Measurements from ENCODE around the genes DNAJC22 and KCNH3.

DNA sequence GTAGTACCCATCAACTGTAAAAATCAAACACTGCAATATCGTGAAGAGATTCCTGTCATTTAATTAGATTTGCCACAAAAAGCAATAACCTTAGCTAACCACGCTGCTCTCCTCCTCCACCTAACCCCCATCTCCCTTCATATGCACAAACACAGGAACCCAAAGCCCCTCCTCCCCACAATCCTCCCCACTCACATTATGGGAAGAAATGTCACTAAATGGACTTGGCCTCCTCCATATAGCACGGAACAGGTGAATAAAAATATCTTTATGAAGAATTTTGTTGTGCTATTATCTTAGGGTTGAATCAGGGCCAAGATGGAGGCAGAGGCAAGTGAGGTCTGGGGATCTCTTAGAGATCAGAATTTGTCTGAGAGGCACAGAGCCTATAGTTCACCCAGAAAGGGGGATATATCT, 3.1 kb upstream of the DDN start:
- PRO-cap: no peak
- RAMPAGE, long total RNA, 4 experiments: no peak in any of the 4 experiments

DNA sequence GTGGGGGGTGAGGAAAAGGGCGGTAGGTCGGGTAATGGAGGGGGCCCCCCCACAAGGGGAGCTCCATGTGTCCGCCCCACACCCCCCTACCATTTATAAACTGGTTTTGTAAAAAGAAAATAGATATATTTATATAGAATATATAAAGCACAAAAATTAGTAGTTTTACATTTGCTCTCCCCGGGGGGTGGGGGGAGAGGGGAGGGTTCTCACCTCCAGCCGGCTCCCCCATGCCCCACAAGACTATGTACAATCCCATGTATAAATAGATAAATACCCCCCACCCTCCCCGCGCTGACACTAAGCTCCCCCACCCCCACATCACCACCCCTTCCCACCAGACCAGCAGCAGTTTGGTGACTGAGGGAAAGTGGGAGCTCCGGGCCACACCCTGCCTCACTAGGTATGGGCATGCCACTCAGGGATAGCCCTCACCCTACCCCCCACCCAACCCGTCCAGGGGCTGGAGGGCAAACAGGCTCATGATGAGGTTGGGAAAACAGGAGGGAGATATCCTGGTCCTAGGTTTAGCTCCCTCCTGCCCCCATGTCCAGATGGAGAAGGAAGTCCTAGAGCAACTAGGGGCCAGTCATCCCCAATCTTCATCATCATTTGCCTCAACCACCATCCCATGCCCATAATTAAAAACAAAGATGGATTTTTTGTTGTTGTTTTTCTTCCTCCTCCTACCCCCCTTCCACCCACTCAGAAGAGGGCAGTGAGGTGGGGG, 1.9 kb upstream of the PRKAG1 start:
- PRO-cap: no peak
- RAMPAGE, long total RNA, 4 experiments: no peak in any of the 4 experiments

DNA sequence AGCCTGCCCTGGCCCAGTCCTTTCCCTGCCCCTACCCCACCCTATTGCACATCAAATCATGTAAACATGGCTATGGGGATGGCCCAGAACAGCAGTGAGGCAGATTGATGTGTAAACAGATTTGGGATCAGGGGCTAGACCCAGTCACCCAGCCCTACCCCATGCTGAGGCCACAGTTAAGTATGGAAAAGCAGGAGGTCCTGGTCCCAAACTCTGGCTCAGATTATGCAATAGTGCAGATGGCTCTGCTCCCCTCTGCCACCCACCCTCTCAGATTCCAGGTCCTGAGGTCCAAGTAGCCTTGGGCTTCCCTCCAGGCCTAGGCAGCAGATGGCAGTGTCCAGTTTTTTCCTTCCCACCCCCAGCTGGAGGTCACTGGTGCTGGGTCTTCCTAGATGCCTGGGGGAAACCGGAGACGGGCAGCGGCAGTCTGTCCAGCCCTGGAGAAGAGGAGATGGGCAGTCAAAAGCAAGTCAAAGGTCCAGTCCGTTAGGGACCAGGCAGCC, 2.8 kb upstream of the DHH start:
- PRO-cap: no peak
- RAMPAGE, long total RNA, 4 experiments: no peak in any of the 4 experiments

- PRO-cap: no peak
- RAMPAGE, long total RNA, 4 experiments: no peak in any of the 4 experiments
Observed at GRCh38 chr12:49129698-49130026, 1.5 kb downstream of the TUBA1B start.

- PRO-cap: no peak
- RAMPAGE, long total RNA, 4 experiments: no peak in any of the 4 experiments
Observed at GRCh38 chr12:49130027-49130560, 1.1 kb downstream of the TUBA1B start.

DNA sequence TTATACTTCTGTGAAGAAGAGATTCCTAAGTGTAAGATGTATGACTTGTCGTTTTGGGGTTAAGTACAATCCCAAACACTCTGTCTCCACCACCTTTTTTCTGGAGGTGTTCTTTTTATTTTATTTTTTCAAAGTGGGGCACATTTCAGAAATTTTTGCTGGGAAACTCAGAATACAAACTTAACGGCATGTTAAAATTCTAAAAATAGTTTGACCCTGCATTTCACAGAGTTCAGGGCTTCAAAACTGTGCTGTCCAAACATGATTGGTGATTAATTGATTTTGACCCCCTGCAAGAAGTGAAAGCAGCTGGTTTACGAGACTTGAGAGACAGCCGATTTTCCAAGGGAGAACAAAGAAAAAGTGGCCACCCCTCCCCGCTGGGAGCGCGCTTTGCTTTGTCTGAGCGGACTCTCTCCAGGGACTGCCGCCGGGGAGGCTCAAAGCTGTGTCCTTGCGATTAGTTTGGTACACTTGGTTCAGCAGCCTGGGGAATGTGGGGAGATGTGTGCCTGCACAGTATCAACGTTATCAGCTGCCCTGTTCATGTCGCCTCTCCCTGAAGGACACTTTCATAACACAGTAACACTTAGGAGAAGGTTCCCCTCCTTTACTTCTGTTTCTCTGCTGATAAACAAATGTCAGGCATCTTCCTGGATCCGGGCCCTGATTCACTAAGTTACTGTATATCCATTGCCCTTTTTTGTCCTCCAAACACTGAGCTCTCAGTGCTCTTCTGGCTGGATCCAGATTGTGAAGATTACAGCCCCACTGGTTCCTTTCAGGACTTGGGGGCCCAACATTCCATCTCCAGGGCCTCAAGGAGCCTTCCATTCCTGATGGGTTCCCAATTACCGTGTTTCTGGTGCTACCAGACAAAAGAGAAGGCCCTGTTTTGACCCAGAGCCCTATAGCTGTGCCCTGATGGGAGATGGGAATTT, 31.9 kb upstream of the TUBA1C start:
- PRO-cap: no peak
- RAMPAGE, long total RNA, 4 experiments: no peak in any of the 4 experiments

- PRO-cap: no peak
- RAMPAGE, long total RNA, 4 experiments: no peak in any of the 4 experiments
Observed at GRCh38 chr12:49346552-49347092, at the start of gene DNAJC22. TSS of gene DNAJC22 (plus strand) at chr12:49346888.

DNA sequence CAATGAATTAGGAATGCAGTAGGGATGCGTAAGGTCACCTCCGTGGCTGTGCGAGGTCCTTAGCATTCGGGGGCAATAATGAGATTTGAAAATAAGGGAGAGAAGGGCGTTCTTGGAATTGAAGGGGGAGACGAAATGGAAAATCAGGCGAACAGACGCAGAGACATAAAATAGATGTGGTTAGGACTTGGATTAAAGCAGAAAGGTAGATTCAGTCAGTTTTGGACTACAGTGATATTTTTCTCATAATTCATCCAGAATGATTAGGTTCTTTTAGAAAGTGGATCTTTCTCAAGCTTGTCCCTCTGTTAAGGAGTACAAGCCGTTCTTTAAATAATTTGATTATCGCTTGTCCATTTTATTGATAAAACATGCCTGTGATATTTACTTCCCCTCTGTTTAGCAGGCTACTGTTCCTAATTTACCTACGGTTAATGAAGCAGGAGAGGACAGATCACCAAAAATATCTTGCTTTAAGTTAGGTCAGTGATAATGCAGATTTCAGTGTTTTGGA, 733 bp downstream of the SPATS2 start:
- PRO-cap: no peak
- RAMPAGE, long total RNA, 4 experiments: no peak in any of the 4 experiments

DNA sequence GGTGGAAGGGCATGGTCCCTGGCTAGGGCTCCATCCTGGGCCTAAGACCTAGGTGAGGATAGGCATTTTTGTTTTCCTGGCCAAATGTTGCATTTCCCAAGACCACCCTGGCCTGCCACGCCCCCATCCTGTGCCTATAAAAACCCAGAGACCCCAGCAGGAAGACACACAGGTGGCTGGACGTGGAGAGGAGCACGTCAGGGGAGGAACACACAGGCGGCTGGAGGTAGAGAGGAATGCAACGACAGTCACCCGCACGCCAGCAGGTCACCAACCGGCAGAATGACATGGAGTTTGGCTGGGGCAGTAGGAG, 62.9 kb upstream of the KCNH3 start:
- PRO-cap: no peak
- RAMPAGE, long total RNA, 4 experiments: no peak in any of the 4 experiments

DNA sequence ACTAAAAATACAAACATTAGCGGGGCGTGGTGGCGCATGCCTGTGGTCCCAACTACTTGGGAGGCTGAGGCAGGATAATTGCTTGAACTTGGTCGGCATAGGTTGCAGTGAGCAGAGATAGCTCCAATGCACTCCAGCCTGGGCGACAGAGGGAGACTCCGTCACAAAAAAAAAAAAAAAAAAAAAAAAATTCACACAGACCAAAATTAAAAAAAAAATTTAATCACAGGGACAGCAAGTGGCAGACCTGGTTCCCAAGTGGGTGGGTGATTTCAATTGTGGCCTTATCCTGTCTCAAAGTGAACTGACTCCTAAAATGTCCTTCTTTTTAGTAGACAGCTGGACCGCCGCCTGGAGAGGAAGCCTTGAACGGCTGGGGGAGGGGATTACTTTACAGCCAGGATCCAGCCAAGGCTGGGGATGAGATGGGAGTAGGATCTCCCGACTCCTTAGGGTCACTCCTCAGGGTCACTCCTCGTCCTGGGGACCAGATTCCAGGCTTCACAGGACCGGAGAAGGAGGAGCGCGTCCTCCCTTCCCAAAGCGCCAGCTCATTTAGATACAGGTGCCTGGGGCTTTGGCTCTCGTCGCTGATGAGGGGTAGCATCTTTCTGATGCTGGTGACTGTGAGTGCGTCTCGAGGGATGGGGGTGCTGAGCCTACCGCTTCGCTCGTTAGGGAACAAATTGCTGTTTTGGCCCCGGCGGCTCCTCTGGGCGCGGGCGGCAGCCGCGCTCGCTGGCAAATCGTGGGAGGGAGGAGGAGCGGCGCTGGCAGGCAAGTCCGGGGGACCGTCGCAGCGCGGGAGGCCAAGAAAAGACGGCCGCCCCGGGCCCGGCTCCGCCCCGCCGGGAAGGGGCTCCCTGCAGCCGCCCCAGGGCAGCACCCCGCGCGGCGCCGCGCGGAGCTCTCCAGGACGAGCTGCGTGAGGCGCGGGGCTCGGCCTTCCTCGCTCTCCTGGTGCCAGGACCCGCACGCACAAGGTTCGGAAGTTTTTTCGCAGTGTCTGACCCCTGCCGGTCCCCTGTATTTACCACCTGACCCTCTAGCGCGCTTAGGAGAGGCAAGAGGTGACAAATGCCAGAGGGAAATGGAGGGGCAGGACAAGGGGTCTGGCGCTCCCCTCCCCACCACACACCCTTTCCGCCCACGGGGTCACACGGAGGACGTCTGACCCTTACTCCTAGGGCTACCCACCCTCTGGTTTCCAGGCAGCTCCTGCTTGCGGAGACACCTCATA, 1.2 kb upstream of the KCNH3 start:
- PRO-cap: no peak
- RAMPAGE, long total RNA, 4 experiments: no peak in any of the 4 experiments

DNA sequence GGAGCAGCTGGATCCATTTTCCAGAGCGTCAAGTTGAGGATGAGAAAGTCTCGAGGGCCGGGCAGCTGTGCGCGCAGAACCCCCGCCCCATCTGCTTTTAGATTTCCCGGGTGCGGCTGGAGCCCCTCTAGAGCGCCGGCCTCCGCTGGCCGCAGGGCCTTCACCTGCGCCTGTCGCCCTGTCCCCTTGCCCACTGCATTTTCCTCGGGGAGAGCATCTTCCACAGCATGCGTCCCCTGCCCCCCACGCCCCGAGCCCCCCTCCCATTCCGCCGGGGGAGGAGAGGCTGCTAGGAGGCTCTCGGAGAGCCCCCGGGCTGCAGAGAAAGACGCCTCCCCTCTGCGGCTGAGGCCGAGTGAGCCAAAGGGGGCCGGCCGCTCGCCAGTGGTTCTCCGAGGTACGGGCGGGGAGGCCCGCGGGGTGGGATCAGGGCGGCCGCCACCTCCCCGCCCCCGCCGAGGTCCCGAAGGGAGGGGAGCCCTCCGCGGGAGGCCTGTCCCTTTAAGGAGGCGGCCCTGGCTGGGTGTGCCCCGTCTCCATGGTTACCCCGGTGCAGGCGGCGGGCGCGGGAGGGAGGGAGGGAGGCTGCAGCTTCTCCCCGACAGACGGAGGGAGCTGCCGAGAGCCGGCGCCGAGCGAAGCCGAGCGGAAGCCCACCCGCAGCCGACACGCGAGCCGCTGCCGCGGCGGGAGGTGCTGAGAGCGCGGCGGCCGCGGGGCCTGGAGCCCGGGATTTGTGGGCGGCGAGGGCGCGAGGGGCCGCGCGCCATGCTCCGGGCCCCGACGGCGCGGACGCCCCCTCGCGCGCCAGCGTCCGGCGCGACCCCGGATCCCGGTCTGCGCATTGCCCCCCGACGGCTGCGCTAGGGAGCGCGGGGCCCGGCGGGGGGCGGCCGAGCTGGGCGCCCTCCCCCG, at the start of gene KCNH3:
TSS of gene KCNH3 (plus strand) at position 583 of the 915 bp plus-strand sequence.
- PRO-cap: no peak
- RAMPAGE, long total RNA, 4 experiments: no peak in any of the 4 experiments

GRCh38 chr12:49555897-49556301, 12.0 kb downstream of the MCRS1 start:
- PRO-cap: no peak
- RAMPAGE, long total RNA, 4 experiments: no peak in any of the 4 experiments

- PRO-cap: no peak
- RAMPAGE, long total RNA, 4 experiments: no peak in any of the 4 experiments
Observed at GRCh38 chr12:49622344-49623143, 817 bp upstream of the PRPF40B start.

GRCh38 chr12:49642193-49643087, 19.1 kb downstream of the PRPF40B start:
- PRO-cap: no peak
- RAMPAGE, long total RNA, 4 experiments: start-site peak on the minus strand in 1 of 4 experiments, at chr12:49642312-49642415 at its widest, 8 reads per replicate

- PRO-cap: no peak
- RAMPAGE, long total RNA, 4 experiments: no peak in any of the 4 experiments
Observed at GRCh38 chr12:49643088-49643689, 19.8 kb downstream of the PRPF40B start.

GRCh38 chr12:49698487-49699736, 8.3 kb downstream of the FMNL3 start:
- PRO-cap: no peak
- RAMPAGE, long total RNA, 4 experiments: no peak in any of the 4 experiments

DNA sequence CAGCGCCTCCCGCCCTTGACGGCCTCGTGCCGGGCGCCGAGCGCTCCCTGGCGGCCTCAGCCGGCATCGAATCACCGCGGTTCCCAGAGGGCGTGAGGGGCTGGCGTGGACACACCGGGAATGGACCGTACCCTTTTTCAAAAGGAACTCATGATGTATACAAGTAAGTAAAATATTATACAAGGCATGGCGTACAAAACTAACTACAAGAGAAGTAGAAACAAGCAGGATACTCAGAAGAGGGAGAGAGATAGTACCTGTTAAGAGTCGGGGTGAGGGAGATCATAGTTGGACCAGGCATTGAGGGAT, 426 bp upstream of the FMNL3 start:
- PRO-cap: no peak
- RAMPAGE, long total RNA, 4 experiments: no peak in any of the 4 experiments

GRCh38 chr12:49753182-49753381, 11.7 kb downstream of the TMBIM6 start:
- PRO-cap: no peak
- RAMPAGE, long total RNA, 4 experiments: no peak in any of the 4 experiments

- PRO-cap: no peak
- RAMPAGE, long total RNA, 4 experiments: no peak in any of the 4 experiments
Observed at GRCh38 chr12:49763187-49763457, 21.8 kb downstream of the TMBIM6 start.

- PRO-cap: no peak
- RAMPAGE, long total RNA, 4 experiments: no peak in any of the 4 experiments
Observed at GRCh38 chr12:49827125-49827672, 1.0 kb downstream of the NCKAP5L start.